Lung (tissue), 4 donors: ENCODE data around the genes OR13C4 and FSD1L.

GRCh38 chr9:101737728-101738402 is 582 bp downstream of the GRIN3A start:
- PRO-cap: no peak
- RAMPAGE, long total RNA: no peak
- RRBS: 6% methylated on average over 32 of the region's 67 CpGs

- PRO-cap: no peak
- RAMPAGE, long total RNA: no peak
- RRBS: no CpG with 5 or more reads among the region's 2 CpGs
These were observed at the start of gene OR13C4 for GRCh38 chr9:104527037-104527459. TSS of gene OR13C4 (minus strand) at chr9:104527209.

GRCh38 chr9:104810815-104811666 is 47.1 kb downstream of the NIPSNAP3B start:
- PRO-cap: no peak
- RAMPAGE, long total RNA: no peak
- RRBS: no CpG with 5 or more reads among the region's 9 CpGs

- PRO-cap: no peak
- RAMPAGE, long total RNA: no peak
- RRBS: no CpG with 5 or more reads among the region's 4 CpGs
These were observed 22.0 kb downstream of the ABCA1 start for GRCh38 chr9:104905848-104906367.

GRCh38 chr9:104906368-104907235 is 21.4 kb downstream of the ABCA1 start:
- PRO-cap: no peak
- RAMPAGE, long total RNA: no peak
- RRBS: no CpG with 5 or more reads among the region's 5 CpGs

GRCh38 chr9:104907709-104907940 is 20.3 kb downstream of the ABCA1 start:
- PRO-cap: no peak
- RAMPAGE, long total RNA: no peak
- RRBS: no CpG with 5 or more reads among the region's 7 CpGs

DNA sequence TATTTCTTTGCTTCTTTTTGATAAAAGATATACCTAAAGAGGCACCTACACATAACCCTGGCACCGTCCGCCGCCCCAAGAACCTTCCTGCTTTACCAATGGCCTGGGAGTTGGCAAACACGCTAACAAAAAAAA is 1.8 kb downstream of the ABCA1 start:
- PRO-cap: no peak
- RAMPAGE, long total RNA: no peak
- RRBS: no CpG with 5 or more reads among the region's 4 CpGs

- PRO-cap: no peak
- RAMPAGE, long total RNA: no peak
- RRBS: no CpG with 5 or more reads among the region's 6 CpGs
These were observed 33.3 kb upstream of the ABCA1 start for GRCh38 chr9:104961213-104961687.

- PRO-cap: no peak
- RAMPAGE, long total RNA: no peak
- RRBS: 4% methylated on average over 4 of the region's 13 CpGs
These were observed 720 bp downstream of the SLC44A1 start for GRCh38 chr9:105245253-105245489.

- PRO-cap: no peak
- RAMPAGE, long total RNA: no peak
- RRBS: no CpG with 5 or more reads among the region's 10 CpGs
These were observed 62.4 kb upstream of the FSD1L start for GRCh38 chr9:105385131-105386049.

GRCh38 chr9:105418524-105418976 is 29.3 kb upstream of the FSD1L start:
- PRO-cap: no peak
- RAMPAGE, long total RNA: no peak
- RRBS: no CpG with 5 or more reads among the region's 1 CpG

- PRO-cap: bidirectional peak, plus-strand start at chr9:105448062, minus-strand start at chr9:105447841
- RAMPAGE, long total RNA: no peak
- RRBS: under 1% methylated on average over 25 of the region's 99 CpGs
These were observed at the start of gene FSD1L for GRCh38 chr9:105447598-105448975. TSS of gene FSD1L (plus strand) at chr9:105448034.

DNA sequence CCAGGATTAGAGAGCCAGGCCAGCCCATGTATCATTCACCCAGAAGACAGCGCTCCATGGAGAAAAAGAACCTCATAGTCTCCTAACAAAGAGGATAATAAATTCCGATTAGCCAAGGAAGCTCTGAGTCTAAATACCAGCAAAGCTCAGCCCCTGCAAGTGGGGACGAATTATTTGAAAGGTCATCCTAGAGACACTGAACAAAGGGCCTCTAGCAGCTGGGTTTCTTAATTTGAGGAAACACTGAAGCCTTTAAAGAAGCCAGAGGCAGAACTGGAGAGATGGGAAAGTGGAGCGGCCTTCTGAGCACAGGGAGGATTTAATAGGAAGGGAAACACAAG is 287.1 kb upstream of the ZNF462 start:
- PRO-cap: no peak
- RAMPAGE, long total RNA: no peak
- RRBS: no CpG with 5 or more reads among the region's 4 CpGs

DNA sequence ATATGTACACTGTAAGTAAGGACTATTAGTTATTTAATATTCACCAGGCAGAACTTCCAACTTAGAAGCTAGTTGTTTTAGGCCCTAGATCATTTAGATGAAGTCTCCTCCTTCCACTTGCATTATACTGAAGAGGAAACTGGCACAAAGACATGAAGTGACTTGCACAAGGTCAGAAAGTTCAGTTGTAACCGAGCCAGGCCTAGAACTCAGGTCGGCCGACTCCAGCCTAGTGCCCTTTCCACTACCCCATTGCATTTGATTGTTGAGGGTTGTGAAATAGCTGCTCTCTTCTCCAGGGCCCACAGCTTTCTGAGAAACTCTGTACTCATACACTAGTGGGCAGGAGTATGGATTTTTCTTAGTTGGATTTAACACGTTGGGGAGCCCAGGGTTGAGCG is 5.6 kb downstream of the ZNF462 start:
- PRO-cap: no peak
- RAMPAGE, long total RNA: no peak
- RRBS: no CpG with 5 or more reads among the region's 5 CpGs

GRCh38 chr9:107029106-107029552 is 166.2 kb downstream of the ZNF462 start:
- PRO-cap: no peak
- RAMPAGE, long total RNA: no peak
- RRBS: no CpG with 5 or more reads among the region's 3 CpGs

GRCh38 chr9:107136355-107136753 is 146.7 kb upstream of the RAD23B start:
- PRO-cap: no peak
- RAMPAGE, long total RNA: no peak
- RRBS: no CpG with 5 or more reads among the region's 2 CpGs

DNA sequence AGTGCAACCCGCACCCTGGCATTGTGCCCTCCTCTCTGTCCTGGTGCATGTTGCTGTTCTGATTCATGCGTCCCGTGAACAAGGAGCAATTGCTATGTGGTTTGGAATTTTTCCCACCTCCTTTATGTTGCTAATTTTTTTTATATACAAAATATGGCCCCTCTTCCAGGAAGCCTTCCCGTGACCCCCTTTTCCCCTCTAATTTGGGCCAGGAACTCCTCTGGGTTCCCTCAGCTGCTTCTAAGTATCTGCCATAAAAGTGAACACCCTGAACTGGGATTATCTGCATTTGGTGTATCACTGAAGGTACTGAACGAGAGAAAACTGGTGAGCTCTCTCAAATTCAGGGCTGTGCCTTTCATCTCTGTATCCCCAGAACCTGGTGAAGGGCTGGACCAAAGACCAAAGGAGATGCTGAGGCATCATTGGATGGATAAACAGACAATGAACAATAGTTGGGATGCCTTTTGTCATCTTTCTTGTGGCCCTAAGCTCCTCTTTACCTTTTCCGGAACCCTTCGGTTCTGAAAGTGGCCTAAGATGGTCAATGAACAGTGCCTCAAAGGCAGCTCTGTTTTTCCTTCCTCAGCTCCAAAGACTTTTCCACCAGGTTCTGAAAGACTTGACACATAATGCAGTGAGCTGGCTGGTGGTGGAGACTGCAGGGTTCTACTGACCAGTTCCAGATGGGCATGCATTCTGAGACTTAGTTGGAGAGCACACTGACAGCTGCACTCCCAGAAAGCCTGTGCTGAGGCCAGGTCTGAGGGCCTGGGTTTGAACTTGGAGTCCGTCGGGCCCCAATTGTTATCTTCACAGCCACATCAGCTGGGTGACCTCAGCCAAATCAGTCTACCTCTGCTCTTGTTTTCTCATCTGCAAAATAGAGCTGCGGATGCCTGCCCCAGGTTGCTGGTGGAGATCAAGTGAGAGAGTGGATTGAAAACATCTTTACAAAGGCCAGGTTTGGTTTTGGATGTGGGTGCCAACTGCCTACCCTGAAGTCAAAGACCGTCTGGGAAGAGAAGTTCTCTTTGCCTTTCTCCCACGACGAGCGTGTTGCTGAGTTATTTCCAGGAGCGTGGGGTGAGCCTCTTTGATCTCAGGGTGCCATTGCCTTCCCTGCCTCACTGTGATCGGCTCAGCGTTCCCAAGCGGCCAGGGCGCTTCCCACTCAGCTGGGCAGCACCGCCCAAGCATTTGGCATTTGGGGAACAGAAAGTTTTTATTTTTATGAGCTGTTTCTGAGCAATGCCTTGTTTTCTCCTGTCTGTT is 54.5 kb downstream of the RAD23B start:
- PRO-cap: no peak
- RAMPAGE, long total RNA: no peak
- RRBS: no CpG with 5 or more reads among the region's 20 CpGs

DNA sequence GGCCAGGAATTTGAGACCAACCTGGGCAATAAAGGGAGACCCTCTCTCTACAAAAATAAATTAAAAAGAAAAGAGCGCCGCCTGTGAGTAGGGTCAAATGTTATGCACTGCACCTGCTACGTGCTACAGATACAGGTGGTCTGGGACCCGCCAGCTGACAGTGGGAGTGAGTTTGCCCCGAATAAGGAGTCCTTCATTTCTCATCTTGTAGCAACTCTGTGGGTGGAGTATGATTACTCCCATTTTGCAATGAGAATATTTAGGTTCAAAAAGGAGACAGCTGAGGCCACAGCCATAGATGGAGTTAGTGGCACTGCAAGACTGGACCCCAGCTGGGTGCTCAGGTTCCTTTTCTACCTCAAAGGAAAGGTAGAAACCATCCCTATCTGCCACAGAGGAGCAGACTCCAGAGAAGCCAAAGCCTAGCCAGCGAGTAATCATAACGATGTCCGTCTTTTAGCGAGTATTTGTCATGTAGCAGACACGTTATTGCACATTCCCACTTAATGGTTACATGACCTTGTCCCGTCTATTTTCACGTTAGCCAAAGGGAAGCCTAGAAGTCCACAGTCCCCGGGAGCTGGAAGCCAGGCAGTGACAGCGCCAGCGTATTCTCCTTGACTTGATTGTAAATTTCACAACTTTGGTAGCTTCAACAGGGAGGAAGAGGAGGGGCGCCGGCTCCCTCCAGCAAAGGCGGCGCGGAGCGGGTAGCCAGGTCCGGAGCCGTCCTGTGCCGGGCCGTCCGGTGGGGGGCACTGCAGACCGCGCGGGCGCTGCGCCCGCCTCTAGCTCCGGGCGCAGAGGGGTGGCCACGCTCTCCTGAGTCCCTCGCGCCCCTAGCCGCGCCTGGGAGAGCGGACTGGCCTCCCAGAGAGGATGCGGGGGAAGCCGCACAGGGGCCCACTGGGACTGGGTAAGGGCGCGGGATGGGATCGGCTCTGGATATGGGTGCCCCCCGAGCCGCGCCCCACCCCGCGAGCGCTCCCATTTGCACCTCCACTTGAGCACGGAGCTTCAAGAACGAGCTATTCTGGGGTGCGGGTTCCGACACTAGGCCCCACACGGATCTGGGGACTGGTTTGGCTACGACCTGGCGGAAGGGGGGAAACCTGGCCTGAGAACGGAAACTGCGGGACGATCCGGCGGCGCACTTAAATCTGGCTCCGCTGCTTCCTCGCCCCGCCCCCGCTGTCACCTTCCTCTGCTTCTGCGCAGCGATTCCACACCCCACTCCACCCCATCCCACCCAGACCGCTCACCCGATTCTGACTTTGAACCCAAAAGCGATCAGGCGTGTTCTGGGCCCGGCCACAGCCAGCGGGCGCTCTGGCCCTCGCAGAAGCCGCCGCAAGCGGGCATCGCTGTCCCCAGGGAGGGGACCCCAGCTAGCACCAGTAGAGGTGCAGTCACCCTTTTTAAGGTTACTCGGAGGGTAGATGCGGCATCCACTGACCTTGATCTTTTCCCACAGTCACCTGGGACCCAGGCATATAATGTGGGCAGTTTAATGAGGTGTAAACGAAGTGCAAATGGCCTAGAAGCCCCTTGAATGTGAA is 24.0 kb downstream of the KLF4 start:
- PRO-cap: no peak
- RAMPAGE, long total RNA: no peak
- RRBS: 2% methylated on average over 18 of the region's 85 CpGs

DNA sequence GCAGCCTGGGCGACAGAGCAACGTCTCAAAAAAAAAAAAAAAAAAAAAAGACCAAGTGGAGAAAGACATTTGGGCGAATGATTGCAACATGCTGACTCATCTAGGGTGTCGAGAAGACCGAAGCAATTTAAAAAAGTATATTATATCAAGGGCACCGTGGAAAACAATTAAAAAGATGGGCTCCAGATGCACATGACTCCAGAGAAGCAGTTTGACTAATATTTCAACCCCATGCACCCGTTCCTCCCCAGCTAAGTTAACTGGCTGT is 9.1 kb downstream of the KLF4 start:
- PRO-cap: no peak
- RAMPAGE, long total RNA: no peak
- RRBS: no CpG with 5 or more reads among the region's 7 CpGs

- PRO-cap: no peak
- RAMPAGE, long total RNA: no peak
- RRBS: no CpG with 5 or more reads among the region's 8 CpGs
These were observed 87.6 kb upstream of the KLF4 start for GRCh38 chr9:107577078-107577685.